Daoy (cell line): ENCODE data around the genes TMEM86A, IGSF22, GAS2 and CCDC179.

- RAMPAGE, long total RNA = no peak
These were observed at the start of gene TMEM86A for GRCh38 chr11:18698340-18699562. Gene TMEM86A, plus strand, starts transcription at chr11:18698779.

DNA sequence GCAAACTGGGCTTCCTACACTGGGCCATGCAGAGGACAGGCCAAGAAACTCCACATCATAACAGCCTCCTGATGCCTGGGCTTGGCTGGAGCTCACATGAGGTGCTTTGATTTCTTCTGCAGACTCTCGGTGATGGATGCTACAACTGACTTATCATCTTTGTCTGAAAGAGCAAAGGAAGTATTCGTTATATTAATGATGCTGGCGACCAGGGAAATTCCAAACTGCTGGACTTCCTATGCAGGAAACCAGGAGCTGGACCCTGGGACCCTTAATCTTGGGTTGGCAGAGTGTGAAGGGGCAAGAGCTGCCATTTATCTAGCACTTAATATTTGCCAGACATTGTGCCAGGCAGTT is 5.8 kb downstream of the TMEM86A start:
- RAMPAGE, long total RNA = no peak

DNA sequence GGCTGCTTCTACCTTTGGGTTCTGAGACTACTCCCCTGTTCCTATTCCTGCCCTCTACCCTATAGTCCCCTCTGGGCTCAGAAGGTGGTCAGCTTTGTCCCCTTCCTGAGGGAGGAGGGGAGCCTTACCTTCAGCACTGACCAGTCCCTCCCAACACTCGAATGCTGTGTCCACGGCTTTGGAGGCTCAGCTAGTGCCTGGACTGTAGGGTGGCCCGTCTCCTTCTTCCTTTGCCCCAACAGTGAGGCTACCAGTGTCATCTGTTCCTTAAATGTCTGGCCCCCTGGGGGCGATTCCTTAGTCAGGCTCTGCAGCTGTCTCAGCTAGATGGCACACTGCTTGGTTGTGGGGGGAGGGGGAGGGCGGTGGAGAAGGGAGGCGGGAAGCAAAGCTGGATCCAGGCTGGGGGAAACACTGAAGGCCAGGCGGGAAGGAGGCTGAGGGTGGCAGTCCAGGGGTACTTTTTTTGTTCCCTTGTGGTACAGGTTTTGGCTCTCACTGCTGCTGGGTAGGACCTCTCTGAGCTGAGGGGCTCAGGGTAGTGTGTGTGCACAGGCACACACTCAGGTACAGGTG is at the start of gene IGSF22:
Gene IGSF22, minus strand, starts transcription at position 243 of the 576 bp plus-strand sequence.
- RAMPAGE, long total RNA = no peak

GRCh38 chr11:18775921-18776292 is 15.7 kb downstream of the PTPN5 start:
- RAMPAGE, long total RNA = no peak

GRCh38 chr11:19136468-19137009 is 19.6 kb downstream of the ZDHHC13 start:
- RAMPAGE, long total RNA = no peak

DNA sequence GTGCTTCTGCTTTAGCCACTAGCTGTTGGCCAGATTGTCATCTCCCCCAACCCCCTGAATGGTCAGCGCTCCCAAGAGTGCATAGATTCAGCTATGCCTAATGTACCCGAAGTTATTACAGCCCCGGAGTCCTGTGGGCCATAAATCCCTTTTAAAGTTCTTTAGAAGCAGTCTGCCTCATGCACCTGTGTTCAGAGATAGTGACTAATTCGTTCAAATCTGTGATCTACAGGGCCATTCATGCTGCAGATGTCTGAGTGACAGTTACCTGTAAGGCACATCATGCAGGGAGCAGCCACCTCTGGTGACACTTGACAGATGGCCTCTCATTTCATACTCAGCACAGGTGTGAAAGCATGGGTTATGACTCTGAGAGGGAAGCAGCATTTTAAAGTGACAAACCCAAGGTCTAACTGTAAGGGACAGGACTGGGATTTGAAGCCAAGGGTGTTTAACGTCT is 2.4 kb upstream of the E2F8 start:
- RAMPAGE, long total RNA = no peak

GRCh38 chr11:19359332-19360118 is 118.8 kb upstream of the E2F8 start:
- RAMPAGE, long total RNA = no peak

GRCh38 chr11:19394363-19394970 is 153.7 kb upstream of the E2F8 start:
- RAMPAGE, long total RNA = no peak

DNA sequence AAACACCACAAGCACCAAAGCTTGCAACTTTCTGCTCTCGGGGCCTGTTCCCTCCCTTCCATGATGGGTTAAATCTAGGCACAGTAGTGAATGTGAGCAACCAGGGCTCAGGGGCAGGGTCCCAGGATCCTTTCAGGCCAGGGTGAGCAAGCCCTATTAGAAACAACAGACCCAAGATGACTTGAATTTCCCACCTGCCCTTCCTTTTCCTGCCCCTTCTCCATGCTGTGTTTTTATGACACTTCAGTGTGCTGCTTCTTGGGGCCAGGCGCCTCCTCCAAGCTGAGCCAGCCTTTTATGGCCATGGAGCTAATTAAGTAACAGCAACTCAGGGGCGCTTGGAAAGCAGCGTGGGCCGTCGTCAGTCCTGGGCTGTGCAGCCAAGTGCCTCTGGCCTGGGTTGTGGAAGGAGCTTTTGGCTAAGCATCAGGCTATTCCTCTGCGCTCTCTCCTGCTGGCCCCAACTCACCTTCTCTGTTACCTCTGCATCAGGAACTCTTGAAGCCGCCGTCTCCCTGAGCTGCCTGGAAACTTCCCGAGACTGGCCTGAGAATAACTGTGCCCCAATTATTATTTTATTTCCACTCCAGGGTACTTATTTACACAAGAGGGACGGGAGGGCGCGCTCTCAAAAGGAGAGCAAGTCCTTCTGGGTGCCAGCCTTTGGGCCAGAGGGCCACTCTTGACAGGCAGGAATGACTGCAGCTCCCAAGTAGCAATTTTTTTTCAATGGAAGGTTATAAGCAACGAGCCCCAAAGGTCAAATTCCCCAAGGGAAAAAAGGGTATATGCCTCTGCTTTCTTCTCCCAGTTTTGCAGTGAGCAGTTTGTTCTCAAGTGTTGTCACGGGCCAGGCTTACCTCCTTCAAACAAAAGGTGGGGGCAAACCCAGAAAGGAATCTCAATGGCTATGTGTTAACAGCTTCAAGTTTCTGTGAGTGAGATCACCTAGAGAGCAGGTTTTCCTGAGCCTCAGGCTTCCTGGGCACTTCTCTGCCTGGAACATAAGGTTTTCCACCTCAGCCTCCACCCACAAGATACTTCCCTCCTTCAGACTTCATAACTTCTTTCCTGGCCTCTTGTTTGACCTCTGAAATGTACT is 38.6 kb upstream of the NAV2 start:
- RAMPAGE, long total RNA = no peak

DNA sequence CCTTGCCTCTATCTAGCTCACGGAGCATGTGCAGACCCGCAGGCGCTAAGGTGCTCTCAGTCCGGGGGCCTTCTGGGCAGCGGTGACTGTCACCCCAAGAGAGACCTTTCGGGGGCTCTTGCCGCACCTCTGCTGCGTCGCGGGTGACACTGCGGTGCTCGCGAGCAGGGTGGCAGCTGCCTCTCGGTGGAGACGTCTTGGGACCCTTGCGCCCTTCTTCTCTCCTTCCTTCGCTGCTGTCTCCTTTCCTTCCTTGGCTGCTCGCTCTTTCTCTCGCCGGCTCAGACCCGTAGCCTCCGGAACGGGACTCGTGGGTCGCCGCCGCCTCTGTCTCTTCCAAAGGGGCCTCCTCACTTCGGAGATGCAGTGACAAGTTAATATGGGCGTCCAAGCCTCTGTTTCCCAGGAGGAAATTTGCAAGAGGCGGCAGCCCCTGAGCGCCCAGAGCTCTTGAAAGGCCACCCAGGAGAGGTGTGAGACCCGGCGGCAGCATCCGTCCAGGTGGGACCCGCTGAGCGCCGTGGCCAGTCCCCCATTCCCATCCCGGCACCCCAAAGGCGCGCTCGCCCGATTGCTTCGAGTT is 416 bp downstream of the NAV2 start:
- RAMPAGE, long total RNA = no peak

- RAMPAGE, long total RNA = no peak
These were observed 134.5 kb downstream of the DBX1 start for GRCh38 chr11:20025725-20026314.

- RAMPAGE, long total RNA = no peak
These were observed 42.0 kb downstream of the DBX1 start for GRCh38 chr11:20118080-20118808.

DNA sequence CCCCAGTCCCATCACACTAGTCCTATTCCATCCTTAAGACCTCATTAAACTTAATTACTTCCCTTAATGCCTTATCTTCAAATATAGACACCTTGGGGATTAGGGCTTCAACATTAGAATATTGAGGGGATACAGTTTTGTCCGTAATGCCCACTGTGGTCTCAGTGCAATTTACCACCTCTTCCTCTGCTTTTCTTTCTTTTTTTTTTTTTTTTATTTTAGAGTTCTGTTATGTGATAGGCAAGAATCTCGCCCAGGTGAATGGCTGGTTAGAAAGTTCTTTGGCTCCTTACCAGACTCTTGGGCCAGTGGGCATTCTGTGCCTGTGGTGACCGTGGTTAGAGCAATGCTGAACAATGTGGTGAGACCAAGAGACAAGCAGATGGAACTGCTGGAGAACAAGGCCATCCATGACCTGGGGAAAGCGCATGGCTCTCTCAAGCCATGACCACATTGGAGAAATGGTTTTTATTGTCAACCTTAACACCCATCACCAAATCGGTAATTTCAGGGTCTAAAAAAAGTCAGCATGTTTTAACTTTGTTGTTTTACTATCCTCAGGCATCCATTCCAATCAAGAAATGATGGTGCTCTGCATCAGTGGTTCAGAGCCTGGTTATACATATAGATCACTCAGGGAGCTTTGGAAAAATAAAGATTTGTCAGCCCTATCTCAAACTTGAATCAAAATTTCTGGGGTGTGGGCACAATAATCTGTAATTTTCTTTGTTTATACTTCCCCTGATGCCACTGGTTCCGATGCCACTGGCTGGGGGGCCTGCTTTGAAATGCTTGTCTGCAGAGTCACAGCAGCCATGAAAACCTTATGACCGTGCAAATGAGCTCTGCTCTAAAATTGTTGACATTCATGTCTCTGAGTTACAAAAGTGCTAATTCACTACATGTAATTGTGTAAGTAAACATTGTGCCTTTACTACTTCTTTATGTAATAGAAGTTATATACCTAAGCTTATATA is 4.5 kb upstream of the PRMT3 start:
- RAMPAGE, long total RNA = no peak

GRCh38 chr11:21752643-21753656 is 439.9 kb upstream of the ANO5 start:
- RAMPAGE, long total RNA = no peak

DNA sequence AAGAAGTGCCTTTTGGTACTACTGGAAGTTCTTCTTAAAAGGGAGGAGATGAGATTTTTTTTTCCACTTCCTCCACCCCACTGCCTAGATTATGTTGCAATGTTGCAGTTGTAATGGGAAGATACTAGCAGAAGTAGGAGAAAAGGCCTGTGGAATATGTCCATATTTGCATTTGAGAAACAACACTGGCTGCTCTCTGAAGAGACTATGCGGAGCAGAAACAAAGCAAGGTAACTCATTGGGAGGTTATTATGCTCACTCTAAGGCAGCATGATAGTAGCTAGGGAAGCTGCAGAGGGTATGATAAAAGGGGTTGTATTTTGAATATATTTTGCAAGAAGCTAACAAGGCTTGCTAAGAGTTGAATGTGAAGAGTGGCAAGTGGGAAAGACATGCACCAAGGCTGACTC is 280.5 kb upstream of the ANO5 start:
- RAMPAGE, long total RNA = no peak

DNA sequence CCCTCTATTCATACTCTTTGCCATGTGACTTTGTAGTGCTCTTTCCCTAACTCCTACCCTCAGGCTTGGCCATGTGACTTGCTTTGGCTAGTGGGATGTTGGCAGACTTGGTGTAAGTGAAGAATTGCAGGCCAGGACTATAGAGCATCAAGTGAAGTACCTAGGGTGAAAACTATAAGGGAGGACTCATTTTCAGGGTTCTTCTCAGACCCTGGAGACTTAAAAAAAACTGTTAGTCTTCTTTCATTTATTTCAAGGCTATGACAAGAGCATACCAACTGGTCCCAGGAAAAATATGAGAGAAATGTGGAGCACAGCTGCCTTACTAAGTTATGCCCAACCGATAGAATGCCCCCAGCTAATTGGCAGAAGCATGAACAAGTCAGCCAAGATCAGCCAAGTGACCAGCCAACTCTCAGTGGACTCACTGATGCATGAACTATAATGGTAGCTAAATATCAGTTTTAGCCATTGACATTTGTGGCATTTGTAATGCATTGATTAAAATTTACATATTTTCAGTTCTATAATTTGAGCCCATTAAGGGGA is 81.0 kb downstream of the FANCF start:
- RAMPAGE, long total RNA = no peak

GRCh38 chr11:22666194-22666422 is 303 bp upstream of the GAS2 start:
- RAMPAGE, long total RNA = no peak

DNA sequence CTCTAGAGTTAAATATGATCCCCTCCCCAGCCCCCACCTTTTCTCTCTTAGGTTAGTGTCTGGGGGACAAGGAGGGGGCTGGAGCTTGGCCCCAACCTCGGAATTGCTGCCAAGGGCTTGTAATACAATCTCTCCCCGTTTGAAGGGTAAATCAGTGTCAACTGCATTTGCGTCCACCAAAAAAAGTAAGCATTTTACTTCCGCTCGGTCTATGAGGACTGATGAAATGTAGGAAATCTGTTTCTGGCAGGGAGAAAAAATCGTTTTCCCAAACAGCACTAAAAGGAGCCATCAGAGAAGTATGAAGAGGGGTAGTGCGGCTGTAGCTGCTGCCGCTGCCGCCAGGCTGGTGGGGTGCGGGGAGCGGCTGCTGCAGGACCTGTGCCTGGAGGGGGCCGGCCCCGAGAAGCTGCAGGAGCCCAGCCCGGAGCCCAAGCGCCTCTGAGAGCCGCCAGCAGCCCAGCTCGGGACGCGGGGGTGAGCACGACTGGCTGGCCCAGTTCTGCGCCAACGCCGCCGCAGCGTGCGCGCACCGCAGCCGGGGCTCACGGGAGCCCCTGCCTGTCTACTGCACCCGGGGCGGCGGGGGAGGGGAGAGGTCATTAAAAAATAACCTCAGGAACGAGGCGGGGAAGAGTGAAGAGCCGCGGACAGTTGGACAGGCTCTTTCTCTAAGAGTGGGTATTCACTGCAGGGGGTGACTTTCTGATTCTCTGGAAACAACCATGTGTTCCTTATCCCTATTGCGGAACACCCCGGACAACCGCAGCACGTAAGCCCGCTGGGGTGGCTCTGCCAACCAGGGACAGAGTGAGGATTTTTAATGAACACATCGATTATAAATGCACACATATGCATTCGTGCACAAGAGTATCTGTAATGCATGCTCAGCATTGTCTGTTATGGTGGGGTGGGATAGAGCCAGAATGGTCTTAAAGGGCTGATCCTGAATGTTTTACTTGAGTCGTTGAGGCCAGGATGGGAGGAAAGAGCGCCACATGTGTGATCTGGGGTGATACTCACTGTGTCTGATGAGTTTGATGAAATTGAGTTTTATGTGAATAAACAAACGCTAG is at the start of gene GAS2:
Gene GAS2, plus strand, starts transcription at position 189 of the 1,076 bp plus-strand sequence.
- RAMPAGE, long total RNA = no peak

GRCh38 chr11:22860239-22860638 is at the start of gene CCDC179:
Gene CCDC179, minus strand, starts transcription at chr11:22860474.
- RAMPAGE, long total RNA = no peak

GRCh38 chr11:24734744-24735295 is 238.0 kb downstream of the LUZP2 start:
- RAMPAGE, long total RNA = no peak